GM23248 (cell line): ENCODE measurements around a stretch of chr6.

GRCh38 chr6:152300299-152300922 lies 336.8 kb downstream of the SYNE1 start:
- RAMPAGE, long total RNA: no peak

DNA sequence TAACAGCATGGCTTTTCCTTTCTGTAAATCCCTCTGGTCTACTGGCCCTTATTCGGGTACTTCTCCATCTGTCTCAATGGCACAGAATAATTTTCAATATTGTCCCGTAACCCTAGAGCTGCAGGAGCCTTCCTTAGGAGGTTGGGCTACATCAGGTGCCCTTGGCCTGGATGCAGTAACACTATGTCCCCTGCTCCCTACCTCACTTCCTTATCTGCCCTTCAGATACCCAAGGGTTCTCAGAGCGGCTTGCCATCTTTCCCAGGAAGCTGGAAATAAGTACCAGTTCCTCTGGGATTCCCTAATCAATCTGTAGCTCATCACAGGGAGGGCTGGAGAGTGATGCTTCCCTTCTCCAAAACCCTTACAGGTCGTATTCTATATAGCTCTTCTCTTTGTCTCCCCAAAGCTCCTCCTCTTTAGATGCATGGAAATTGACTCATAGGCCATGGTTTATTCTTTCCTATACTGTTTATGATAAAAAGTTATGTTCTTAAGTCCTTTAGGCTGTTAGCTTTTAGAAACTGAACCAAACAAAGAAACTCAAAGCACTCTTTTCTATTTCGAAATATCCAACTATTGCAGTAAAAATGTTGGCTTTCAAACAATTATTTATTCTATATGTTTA lies 4.2 kb downstream of the MYCT1 start:
- RAMPAGE, long total RNA: no peak

DNA sequence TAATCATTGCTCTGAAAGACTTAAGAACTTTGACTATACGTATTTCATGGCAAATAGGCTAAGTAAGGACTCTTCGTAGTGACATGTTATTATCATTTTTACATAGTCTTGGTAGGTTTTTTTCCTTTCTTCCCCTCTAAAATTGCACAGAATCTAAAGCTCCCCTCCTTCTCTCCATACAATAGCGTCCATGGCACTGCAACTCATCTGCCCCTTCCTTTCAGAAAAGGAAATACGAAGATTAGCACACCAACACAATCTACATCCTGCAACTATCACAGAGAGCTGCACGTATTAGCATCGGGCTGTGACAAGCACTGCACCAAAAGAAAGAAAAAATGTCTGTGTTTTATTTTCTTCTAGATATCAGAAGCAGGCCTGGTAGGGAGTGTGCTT lies 124.7 kb downstream of the IPCEF1 start:
- RAMPAGE, long total RNA: no peak

DNA sequence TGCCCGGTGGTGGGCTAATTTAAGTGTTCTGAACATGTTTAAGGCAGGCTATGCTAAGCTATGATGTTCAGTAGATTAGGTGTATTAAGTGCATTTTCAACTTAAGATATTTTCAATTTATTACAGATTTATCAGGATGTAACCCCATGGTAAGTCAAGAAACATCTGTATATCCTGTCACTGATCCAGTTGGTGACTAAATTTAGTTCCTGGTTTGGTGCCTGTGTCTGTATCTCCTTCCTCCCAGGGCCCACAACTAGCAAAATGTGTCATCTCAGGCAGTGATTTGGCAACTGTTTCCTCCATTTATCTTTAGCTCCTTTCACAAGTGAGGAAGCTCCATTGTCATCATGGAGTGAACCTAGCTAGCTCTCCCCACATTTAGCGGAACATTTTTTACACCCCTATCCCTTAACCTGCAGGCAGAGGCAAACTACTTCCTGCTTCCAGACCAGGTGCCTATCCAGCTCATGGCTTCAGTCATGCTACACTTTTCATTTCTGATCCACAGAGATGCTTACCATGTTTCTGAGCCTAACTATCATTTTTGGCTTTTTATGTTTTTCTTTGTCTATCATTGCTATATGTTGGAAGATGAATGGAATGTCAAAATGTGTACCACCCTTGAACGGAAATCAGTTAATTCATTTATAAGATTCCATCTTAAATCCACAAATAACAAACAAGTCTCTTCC lies 99.5 kb downstream of the IPCEF1 start:
- RAMPAGE, long total RNA: no peak

DNA sequence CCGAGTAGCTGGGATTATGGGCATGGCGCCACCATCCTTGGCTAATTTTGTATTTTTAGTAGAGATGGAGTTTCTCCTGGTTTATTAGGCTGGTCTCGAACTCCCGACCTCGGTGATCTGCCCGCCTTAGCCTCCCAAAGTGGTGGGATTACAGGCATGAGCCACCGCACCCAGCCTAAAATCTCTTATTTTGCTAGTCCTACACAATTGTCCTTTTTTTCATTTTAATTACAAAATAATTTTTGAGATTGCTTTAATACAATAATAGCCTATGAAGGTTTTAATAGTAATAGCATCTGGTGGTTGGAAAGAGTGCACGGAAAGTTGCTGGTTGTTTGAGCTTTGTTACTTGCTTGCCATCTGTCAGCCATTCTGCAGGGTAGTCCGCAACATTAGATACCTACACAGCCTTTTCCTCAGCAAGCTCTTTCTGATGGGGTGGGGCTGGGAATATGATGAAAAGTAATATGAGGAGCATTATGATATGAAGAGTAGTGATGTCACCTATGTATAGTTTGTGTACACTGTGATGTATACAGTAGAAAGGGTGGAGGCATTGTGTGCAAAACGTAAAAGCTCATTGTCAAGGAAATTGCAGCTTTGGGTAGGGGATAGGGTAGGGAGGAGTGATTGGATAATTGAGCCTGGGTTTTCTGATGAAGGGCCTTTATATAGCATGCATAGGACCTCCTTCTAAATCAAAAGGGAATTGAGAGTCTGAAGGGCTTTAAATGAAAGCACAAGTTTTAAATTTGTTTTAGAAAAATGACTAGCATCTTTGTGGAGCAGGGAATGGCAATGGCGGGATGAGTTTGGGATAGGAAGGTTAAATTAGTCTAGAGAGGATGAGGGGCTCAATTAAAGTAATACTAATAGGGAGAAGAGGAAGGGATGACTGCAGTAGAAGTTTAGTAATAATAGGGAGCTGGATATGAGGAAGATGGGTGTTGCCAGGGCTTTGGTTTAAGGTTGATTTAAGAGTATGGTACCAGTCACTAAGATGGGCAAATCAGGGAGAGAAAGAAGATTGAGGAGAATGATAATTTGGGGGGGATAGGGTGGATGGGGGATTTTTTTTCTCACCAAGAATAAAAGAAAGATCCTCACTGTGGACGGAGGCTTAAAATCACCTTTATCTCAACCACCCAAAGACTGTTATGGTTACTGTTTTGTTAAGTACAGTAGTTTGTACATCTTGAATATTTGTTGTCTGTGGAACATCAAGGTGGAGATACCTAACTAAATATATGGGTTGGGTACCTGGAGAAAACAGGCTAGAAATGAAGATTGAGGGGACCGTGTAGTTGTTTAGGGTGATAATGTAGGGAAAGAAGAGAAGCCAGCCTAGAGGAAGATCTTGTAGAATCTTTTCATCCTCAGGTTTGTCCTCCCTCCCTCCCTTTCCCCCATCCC lies 16.4 kb downstream of the SCAF8 start:
- RAMPAGE, long total RNA: no peak

DNA sequence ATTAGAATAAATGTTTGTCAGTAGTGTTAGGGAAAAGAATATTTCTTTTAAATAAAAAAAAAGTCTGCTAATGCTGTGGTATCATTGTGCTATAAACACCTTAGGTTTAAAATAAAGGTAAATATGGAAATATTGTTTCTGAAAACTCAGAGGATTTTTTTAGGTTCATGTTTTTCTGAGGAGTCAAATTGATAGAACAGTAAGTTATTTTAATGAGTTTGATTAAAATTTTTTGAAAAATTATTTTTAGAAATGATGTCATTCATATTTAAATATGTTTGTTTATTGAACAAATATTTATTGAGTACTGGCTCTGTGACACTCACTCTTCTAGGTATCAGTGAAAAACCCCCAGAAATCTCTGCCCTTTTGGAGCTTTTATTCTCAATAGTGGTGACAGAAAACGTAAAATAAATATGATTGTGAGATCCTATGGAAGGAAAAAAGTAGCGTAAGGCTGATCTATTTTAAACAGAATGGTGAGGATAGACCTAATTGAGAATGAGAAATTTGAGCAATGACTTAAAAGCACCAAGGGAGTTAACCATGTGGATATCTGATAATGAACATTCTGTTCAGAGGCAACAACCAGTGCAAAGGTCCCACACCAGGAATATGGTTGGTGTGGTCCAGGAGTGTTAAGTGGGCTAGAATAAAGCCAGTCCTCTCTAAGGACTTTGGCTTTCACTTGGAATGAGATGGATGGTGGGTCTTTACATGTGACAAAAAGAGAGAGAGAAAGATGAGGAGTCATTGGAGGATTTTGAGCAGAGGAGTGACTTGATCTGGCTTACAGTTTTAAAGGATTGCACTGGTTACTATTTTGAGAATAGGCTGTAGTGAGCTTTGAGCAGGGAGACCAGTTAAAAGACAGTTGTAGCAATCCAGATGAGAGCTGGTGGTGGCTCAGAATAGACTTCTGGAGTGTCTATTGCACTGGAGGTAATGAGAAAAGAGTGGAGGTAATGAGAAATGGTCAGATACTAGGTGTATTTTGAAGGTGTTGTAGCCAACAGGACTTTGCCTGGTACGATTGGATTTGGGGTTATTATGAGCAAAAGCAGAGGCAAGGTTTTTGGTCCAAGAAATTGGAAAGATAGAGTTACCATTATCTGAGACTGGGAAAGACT lies 89.7 kb downstream of the SCAF8 start:
- RAMPAGE, long total RNA: no peak

- RAMPAGE, long total RNA: no peak
Measured at GRCh38 chr6:154832701-154833902, 99.9 kb downstream of the SCAF8 start.

DNA sequence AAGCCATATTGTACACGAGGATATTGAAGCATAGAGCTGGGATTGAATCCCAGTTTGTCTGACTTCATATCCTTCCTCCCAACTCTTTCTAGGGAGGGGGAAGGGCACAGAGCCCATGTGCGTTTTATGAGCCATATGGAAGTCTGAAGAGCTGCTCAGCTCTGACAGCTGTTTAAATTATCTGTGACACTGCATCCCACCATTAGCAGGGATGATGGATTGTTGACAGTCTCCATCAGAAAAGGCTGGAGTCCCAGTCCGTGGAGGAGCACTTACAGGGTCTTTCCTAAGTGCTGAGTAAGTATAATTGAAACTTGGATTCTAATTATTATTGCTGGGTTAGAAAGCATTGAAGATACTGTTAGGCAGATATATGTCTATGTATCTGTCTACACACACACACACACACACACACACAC lies 18.4 kb downstream of the TIAM2 start:
- RAMPAGE, long total RNA: no peak

DNA sequence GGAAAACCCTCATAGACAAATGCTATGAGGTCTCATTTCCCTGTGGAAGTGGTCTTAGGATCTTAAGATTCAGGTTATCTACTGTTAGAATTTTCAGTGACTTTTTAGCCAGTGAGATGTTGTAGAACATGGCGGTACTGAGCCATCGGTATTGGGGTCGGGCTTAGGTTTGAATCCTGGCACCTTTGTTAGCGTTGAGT lies 118.7 kb upstream of the CLDN20 start:
- RAMPAGE, long total RNA: no peak

GRCh38 chr6:155153884-155154644 lies 109.7 kb upstream of the CLDN20 start:
- RAMPAGE, long total RNA: no peak

GRCh38 chr6:155528846-155529522 lies 73.3 kb upstream of the NOX3 start:
- RAMPAGE, long total RNA: no peak

GRCh38 chr6:156752617-156753269 lies 24.4 kb upstream of the ARID1B start:
- RAMPAGE, long total RNA: no peak

GRCh38 chr6:156879685-156880162 lies 102.5 kb downstream of the ARID1B start:
- RAMPAGE, long total RNA: no peak

DNA sequence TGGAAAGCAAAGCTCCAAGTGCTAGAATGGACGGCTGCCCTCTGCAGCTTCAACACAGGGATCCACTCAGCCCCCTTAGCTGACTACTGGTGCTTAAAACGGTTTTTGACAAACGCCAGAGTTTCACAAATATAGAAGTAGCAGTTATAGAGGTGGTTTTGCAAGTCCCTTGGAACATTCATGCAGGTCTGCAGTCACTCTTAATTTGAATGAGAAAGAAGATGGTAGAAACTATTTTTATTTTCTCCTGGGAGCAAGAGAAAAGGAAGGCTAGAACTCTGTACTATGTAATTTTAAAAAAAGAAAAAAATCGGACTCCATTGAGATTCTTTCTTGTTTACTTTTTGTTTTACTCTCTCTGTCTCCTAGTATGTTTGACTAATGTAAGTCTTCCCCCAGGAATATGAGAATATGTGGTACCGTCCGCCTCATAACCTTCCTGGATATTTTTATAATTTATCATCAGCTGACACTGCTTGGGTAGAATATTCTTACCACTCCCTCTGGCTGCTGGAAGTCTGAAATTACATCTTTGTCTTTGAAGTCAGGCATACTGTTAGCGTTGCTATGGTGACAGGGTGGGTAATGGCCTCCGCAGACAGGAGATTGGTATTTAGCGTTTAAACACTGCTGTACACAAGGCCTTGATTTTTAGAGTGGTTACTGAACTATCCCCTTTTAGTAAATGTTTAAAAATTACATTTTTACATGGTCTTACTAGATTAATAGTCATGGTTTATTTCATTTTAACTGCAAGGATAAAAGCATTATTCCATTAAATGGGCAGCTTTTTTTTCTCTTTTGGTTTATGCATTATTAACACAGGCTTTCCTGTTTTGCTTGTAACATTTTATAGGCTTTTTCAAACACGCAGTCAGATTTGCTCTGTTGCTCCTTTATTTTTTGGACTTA lies 176.3 kb downstream of the ARID1B start:
- RAMPAGE, long total RNA: no peak

- RAMPAGE, long total RNA: no peak
Measured at GRCh38 chr6:157018583-157019859, 241.8 kb downstream of the ARID1B start.

GRCh38 chr6:157021353-157022168 lies 244.4 kb downstream of the ARID1B start:
- RAMPAGE, long total RNA: no peak

DNA sequence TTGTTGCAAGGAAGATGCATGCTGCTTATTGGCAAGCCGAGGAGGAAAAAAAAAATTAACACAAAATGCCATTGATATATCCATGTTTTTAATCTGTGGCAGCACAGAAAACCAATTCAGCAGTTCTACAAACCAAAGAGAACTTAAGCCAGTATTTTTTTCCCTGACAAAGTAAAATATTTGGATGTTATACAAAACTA lies 231.4 kb downstream of the TMEM242 start:
- RAMPAGE, long total RNA: no peak

- RAMPAGE, long total RNA: no peak
Measured at GRCh38 chr6:157145651-157145886, 177.8 kb downstream of the TMEM242 start.

- RAMPAGE, long total RNA: no peak
Measured at GRCh38 chr6:157220958-157221729, 102.2 kb downstream of the TMEM242 start.

- RAMPAGE, long total RNA: no peak
Measured at GRCh38 chr6:157244074-157244607, 79.2 kb downstream of the TMEM242 start.